Measurements from ENCODE around the genes CCSER2 and BMPR1A.

DNA sequence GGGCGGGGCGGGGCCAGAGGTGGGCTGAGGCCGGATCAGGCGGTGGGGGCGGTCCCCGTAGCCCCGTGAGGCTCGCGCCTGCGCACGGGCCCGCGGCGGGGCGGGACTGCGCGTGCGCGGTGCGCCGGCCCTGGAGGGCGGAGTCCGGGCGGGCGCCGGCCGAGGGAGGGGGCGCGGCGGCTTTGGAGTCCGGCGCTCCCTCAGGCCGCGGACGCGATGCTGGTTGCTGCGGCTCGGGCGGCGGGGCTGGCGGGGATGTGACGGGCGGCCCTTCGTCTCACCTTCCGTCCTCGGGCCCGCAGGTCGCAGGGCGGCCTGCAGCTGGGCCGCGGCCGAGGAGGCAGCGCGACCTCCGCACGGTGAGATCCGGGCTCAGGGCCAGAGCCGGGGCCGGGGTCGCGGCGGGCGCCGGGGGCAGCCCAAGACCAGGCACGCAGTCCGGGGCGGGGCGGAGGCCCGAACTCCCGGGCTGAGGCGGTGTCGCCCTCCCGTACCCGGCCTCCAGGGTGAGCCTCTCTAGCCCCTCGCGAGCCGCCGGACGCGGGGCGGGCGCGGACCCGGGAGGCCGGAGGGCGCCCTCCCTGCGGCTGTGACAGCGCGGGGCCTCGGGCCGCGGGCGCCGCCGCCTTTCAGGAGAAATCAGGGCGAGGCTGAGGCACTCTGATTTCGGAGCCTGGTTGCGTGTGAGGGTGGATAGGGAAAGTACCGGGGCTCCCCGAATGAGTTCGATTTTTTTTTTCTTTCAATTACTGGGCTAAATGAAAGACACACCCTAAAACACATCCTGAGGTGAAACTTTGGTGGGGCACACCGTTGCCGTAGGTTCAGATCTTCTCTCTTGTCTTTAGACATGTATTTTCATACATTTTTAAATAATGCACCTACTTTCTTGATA is at the start of gene CCSER2:
Gene CCSER2, plus strand, starts transcription at position 140 of the 895 bp plus-strand sequence.
- PRO-cap, result bidirectional peak, plus-strand start at position 140 of the sequence, minus-strand start outside the sequence

DNA sequence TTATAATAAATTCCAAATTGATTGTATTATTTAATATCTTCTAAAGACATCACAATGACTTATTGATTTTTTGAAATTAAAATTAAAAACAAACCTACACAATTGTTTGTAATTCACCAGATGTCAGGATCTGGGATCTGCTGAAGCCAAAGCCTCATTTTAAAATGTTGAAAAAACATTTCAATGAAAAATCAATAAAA is 286.3 kb downstream of the CCSER2 start:
- PRO-cap, result no peak

DNA sequence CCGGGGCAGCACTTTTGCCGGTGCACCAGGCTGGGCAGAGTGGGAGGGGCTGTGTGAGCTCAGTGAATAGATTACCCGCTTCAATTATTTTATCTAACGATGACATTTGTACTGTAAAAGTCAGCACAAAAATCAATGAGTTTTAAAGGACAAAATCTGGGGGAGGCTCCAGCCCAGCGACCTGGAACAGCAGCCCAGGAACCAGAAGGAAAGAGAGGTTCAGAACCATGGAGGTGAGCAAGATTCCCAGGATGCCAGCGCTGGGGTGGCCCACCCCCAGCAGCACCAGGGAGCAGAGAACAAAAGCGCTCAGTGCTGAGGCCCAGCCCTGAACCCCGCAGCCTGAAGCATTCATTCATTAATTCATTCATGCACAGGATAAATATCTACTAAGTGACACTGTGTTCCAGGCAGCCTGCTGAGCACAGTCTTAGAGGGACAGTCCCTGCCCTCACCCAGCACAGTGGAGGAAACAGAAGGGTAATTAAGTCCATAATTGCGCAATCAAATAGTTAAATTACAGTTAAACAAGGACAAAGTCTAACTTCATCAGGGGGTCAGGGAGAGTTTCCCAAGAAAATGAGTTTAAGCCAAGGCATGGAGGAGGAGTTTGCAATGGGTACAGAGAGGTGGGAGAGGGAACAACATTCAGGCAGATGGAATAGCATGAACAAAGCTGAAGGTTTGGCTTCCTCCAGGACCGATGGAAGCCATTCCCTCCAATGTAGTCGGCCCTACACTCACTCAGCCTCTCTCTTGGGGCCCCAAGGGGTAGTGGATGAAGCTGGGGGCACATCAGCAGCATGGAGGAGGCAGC is 202.3 kb downstream of the GRID1 start:
- PRO-cap, result no peak

DNA sequence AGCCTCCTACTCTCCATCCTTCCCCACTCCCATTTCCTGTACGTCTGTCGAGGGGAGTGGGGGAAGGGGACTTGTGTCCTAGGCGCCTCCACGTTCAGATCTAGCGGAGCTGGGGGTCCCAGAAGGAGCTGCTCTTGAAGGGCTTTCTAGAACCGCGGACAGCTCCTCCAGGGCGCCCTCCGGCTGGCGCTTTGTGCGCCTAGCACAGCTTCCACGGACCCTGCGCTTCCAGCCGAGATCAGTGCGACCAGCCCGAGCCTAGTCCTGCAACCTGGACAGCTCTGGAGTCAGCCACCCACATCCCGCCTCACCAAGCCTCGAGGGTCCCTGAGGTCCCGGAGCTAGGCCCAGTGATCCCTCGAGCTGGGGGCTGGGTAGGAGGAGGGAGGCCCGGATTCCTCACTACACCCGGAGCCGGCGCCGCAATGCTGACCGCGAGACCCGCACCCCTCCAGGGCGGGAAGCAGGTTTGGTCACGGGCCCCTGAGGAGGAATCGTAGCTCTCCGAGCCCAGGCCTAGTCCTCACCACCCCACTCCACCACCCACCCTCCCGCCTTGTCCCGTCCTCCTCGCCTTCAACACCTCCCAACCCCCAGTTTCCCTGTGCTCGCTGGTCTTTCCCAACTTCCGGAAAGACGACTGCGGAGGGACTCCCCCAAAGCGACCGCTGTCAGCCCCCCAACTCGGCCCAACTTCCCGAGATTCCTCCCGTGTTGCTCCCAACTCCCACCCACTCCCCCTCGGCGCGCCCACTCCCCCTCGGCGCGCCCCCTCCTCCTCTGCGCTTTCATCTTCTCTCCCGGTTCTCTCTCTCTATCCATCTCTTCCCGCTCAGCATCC is 1.7 kb downstream of the GRID1 start:
- PRO-cap, result no peak

GRCh38 chr10:86644528-86644890 is 9.8 kb upstream of the OPN4 start:
- PRO-cap, result no peak

DNA sequence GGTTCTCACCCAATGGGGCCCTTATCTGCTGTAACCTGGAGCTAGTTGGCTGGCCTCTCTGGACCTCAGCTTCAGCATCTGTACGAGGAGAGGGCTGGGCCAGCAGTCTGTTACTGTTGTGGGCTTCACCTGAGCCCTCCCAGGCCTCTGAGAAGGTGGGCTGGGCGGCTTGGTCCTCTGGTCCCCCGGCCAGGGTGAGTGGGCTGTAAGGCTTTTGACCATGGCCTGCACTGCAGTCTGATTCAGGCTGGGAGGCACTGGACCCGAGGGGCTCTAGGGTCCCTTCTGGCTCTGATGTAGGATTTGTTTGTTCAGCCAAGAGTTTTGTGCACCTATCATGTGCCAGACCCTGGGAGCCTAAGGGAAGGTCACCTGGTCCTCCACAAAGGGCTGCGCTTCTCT is 22.5 kb downstream of the LDB3 start:
- PRO-cap, result no peak

GRCh38 chr10:86756384-86757213 is at the start of gene BMPR1A:
BMPR1A (plus strand) TSS chr10:86756619.
- PRO-cap, result bidirectional peak, plus-strand start at chr10:86756619, minus-strand start at chr10:86756438

- PRO-cap, result no peak
These were observed 13.1 kb downstream of the BMPR1A start for GRCh38 chr10:86769185-86770206.

- PRO-cap, result no peak
These were observed 892 bp downstream of the ADIRF start for GRCh38 chr10:86969037-86969711.

GRCh38 chr10:87008255-87008754 is 11.8 kb upstream of the FAM25A start:
- PRO-cap, result no peak

- PRO-cap, result no peak
These were observed 34.6 kb downstream of the GLUD1 start for GRCh38 chr10:87059919-87060590.

GRCh38 chr10:87081454-87081902 is 13.2 kb downstream of the GLUD1 start:
- PRO-cap, result no peak

GRCh38 chr10:87083733-87084266 is 10.8 kb downstream of the GLUD1 start:
- PRO-cap, result no peak

GRCh38 chr10:87214010-87214647 is 11.1 kb upstream of the NUTM2A start:
- PRO-cap, result no peak

- PRO-cap, result no peak
These were observed 33.6 kb downstream of the MINPP1 start for GRCh38 chr10:87538255-87538695.

DNA sequence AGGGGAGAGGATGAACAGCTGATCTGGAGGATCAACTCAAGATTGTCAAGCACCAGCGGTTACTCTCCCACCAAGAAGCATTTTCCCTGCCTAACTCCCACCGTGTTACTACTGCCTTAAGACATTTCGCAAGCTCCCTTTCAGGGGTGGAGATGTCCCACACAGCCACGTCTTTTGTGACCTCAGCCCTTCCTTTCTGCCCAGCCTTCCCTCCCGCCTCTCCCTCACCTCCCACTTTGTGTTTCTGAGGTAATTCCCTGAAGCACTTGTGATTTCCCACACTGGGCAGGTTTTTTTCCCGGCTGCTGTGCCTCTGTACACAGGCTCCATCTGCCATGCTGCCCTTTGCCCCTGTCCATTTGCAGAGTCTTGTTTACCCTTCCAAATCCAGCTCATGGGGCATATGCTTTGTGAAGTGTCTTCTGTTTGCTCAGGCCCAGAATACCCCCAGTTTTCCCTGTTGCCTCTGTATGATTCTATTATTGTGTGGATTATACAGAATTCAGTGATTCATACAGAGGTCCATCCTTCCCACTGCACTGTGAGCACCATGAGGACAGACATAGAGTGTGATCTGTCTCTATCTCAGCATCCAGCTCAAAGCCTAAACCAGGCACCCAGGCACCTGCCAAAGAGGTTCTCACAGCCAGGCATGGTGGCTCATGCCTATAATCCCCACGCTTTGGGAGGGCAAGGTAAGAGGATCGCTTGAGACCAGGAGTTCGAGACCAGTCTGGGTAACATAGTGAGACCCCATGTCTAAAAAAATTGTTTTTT is 40.8 kb upstream of the PAPSS2 start:
- PRO-cap, result no peak

DNA sequence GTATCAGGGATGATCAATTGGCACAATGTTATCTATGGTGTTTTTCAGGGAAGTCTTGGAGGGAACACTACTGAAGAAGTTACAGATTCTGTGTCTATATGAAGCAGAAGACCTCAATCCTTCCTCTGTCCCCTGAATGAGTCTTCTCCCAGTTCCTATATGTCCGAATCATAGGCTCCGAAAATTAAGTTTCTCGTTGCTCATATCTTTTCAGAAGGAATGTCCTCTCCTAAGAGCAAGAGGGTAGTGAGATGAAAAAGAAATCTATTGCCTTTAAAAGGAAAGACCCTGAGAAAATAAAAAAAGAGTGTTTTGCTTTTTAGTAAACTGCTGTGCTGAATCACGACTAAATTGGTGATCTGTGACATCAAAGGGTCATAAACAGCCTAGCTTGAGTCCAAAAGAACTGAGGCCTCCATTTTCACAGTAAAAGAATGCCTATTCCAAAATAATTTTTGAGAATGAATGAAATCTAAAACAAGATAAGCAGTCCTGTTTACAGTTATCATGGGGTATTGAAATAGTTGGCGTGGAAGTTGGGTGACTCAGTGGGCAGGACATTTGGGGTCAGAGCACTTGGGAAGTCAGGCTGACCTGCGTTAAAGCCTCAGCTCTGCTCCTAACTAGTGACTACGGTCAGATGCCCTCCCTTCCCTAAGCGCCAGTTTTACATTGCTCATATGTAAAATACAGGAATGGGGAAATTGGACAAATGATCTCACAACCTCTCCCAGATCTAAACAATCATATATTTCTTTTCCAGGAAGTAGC is 2.5 kb upstream of the PAPSS2 start:
- PRO-cap, result no peak

GRCh38 chr10:87658827-87659375 is 777 bp upstream of the PAPSS2 start:
- PRO-cap, result no peak

GRCh38 chr10:87661572-87662477 is 2.1 kb downstream of the PAPSS2 start:
- PRO-cap, result no peak

- PRO-cap, result no peak
These were observed 62.1 kb downstream of the PAPSS2 start for GRCh38 chr10:87721843-87722188.

Measured in SP-49 (cell line).